GM12878 (cell line): ENCODE data around the genes RBM47, NSUN7 and BEND4.

- RAMPAGE, long total RNA = no peak
- RRBS, 2 experiments = no CpG with 5 or more reads among the region's 5 CpGs
CAGE:
- cytosol, long polyA minus RNA = no peak
- cytosol, long polyA plus RNA = no peak
- long polyA plus RNA = no peak
- nucleolus, long total RNA = no peak
- nucleus, long polyA plus RNA = no peak
- nucleus, long total RNA = no peak
Observed at GRCh38 chr4:40492664-40493308, 136.9 kb downstream of the RBM47 start.

DNA sequence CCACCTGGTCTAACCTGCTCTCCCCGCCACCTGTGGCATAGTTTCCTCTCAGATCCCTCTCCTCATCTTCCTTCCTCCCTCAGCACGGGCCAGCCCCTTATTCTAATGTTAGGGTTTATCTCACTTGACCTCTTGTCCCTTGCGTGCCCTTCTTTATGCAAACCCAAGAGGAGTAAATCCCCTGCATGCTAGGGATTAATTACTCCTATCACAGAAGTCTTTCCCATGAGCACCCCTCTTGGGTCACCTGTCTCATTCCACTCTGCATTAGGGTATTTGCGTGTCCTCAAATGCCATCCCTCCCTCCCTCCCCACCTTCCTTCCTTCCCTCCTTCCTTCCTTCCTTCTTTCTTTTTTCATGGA is 112.9 kb downstream of the RBM47 start:
- RAMPAGE, long total RNA = no peak
- RRBS, 2 experiments = no CpG with 5 or more reads among the region's 4 CpGs
CAGE:
- cytosol, long polyA minus RNA = no peak
- cytosol, long polyA plus RNA = no peak
- long polyA plus RNA = no peak
- nucleolus, long total RNA = no peak
- nucleus, long polyA plus RNA = no peak
- nucleus, long total RNA = no peak

DNA sequence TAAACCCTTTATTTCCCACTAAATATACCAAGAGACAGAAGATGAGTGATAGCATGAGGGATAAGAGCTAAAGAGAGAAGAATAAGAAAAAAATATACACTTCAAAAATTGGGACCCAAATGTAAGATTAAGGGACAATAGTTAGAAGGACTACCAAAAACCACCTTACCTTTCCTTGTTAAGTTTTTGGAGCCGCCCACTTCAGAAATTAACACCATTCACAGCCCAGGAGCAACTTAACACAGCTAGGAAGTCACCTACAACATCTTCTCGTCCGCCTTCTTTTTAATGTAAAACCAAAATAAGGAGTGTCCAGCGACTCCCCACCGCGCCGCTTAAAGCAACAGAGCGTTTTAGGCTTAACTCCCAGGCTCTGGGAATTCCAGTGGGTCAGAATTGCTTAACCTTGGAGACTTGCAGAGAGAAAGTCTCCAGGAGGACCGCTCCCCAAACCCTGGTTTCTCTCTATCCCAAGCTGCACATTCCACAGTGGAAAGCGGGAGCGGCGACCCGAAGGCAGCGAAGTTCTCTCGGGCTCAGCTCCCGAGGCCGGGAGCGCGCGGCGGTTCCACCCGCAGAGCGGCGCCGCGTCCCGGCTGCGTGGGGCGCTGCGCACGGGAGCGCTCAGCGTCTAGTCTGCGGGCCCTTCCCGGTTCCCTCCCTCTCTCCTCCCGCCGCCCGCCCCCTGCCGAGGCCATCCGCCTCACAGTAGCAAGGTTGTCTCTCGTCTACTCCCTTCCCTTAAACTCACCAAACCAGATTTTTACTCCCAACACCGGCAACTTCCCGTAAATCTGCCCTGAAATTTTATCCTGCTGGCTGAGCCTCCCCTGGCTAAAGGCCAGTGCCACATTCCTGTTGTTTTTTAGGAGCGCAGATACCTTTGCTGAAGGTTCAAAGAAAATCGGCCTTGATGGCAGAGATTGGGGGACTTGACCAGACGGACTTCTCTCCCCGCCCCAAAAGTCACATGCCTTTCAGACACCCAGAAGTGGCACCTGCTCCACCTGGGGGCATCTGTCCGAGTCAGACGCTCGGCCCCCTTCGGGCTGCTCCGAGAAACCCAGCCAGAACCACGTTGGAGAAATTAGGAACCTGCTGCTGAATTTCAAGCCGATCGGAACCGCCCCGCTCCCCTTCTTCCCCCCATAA is at the start of gene RBM47:
Gene RBM47, minus strand, starts transcription at position 638 of the 1,152 bp plus-strand sequence.
- RAMPAGE, long total RNA = start-site peak on the plus strand centred at position 1,015 of the sequence, 32 bp wide, 11 and 21 reads in 2 replicates
- RRBS, 2 experiments = under 1 to 2% methylated on average over 19 of the region's 57 CpGs
CAGE:
- cytosol, long polyA minus RNA = no peak
- cytosol, long polyA plus RNA = start-site peak on the minus strand centred at position 254 of the sequence, 54 bp wide, 66 and 62 reads in 2 replicates; start-site peak on the minus strand centred at position 569 of the sequence, 96 bp wide, 66 and 59 reads in 2 replicates; start-site peak on the minus strand centred at position 905 of the sequence, 35 bp wide, 46 and 45 reads in 2 replicates
- long polyA plus RNA = start-site peak on the minus strand centred at position 249 of the sequence, 32 bp wide, 56 and 41 reads in 2 replicates; start-site peak on the minus strand centred at position 586 of the sequence, 109 bp wide, 27 and 177 reads in 2 replicates; start-site peak on the minus strand centred at position 930 of the sequence, 85 bp wide, 75 and 163 reads in 2 replicates
- nucleolus, long total RNA = start-site peak on the minus strand centred at position 654 of the sequence, 34 bp wide, 55 reads; start-site peak on the minus strand centred at position 925 of the sequence, 43 bp wide, 61 reads; start-site peak on the plus strand centred at position 1,020 of the sequence, 20 bp wide, 31 reads
- nucleus, long polyA plus RNA = start-site peak on the minus strand centred at position 250 of the sequence, 61 bp wide, 33 and 46 reads in 2 replicates; start-site peak on the minus strand centred at position 589 of the sequence, 103 bp wide, 138 and 237 reads in 2 replicates; start-site peak on the minus strand centred at position 934 of the sequence, 57 bp wide, 104 and 77 reads in 2 replicates
- nucleus, long total RNA = no peak

GRCh38 chr4:40731564-40732359 is 18.0 kb upstream of the NSUN7 start:
- RAMPAGE, long total RNA = no peak
- RRBS, 2 experiments = 100% methylated on average over 1 of the region's 6 CpGs; no CpG with 5 or more reads in 1 of the 2 experiments
CAGE:
- cytosol, long polyA minus RNA = no peak
- cytosol, long polyA plus RNA = no peak
- long polyA plus RNA = no peak
- nucleolus, long total RNA = no peak
- nucleus, long polyA plus RNA = no peak
- nucleus, long total RNA = no peak

DNA sequence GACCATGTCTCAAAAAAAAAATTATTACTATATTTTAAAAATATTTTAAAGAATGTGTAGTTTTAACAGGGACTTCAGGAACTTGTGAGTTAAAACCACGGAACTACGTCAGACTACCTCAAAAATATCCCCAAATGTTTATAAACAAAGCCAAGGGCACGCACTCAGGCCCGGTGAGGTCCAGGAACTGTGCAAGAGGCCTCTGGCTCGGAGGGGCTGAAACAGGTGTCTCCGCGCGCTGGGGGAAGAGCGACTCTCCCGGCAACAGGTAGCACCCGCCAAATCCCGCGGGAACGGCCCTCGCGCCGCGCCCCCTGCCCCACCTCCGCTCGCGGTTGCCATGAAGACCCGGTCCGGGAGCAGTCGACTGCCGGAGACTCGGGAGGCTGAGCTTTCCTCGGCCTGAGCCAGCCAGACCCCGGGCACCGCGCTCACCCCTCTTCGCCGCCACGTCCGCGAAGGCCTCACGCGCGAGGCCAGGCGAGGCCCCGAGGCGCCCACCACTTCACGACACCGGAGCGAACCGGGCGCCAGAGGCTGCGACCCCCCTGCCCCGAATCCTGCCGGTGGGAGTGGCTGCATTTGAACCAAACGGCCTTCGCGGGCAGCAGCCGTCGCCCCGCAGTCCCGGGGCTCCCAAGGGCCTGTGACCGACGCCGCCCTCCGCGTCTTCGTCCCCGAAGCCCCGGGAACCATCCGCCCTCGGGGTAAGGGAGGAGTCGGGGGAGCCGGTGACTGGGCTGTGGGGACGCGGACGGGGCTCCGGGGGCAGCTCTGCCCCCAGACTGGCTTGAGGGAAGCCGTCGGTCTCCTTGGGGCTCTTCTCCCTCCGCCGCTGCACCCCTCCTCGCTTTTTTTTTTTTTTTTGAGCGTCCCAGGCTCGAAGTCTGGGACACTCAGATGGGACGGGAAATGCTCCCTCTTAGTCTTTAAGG is at the start of gene NSUN7:
Gene NSUN7, plus strand, starts transcription at position 362 of the 935 bp plus-strand sequence.
- RAMPAGE, long total RNA = no peak
- RRBS, 2 experiments = 5 to 20% methylated on average over 47 to 50 of the region's 80 CpGs
CAGE:
- cytosol, long polyA minus RNA = no peak
- cytosol, long polyA plus RNA = no peak
- long polyA plus RNA = no peak
- nucleolus, long total RNA = no peak
- nucleus, long polyA plus RNA = no peak
- nucleus, long total RNA = no peak

GRCh38 chr4:40840190-40840788 is 90.5 kb downstream of the NSUN7 start:
- RAMPAGE, long total RNA = no peak
- RRBS, 2 experiments = no CpG with 5 or more reads among the region's 9 CpGs
CAGE:
- cytosol, long polyA minus RNA = no peak
- cytosol, long polyA plus RNA = no peak
- long polyA plus RNA = no peak
- nucleolus, long total RNA = no peak
- nucleus, long polyA plus RNA = no peak
- nucleus, long total RNA = no peak

- RAMPAGE, long total RNA = no peak
- RRBS, 2 experiments = 100% methylated on average over 1 of the region's 23 CpGs; no CpG with 5 or more reads in 1 of the 2 experiments
CAGE:
- cytosol, long polyA minus RNA = no peak
- cytosol, long polyA plus RNA = no peak
- long polyA plus RNA = no peak
- nucleolus, long total RNA = no peak
- nucleus, long polyA plus RNA = no peak
- nucleus, long total RNA = no peak
Observed at GRCh38 chr4:40908016-40909107, 158.6 kb downstream of the NSUN7 start.

DNA sequence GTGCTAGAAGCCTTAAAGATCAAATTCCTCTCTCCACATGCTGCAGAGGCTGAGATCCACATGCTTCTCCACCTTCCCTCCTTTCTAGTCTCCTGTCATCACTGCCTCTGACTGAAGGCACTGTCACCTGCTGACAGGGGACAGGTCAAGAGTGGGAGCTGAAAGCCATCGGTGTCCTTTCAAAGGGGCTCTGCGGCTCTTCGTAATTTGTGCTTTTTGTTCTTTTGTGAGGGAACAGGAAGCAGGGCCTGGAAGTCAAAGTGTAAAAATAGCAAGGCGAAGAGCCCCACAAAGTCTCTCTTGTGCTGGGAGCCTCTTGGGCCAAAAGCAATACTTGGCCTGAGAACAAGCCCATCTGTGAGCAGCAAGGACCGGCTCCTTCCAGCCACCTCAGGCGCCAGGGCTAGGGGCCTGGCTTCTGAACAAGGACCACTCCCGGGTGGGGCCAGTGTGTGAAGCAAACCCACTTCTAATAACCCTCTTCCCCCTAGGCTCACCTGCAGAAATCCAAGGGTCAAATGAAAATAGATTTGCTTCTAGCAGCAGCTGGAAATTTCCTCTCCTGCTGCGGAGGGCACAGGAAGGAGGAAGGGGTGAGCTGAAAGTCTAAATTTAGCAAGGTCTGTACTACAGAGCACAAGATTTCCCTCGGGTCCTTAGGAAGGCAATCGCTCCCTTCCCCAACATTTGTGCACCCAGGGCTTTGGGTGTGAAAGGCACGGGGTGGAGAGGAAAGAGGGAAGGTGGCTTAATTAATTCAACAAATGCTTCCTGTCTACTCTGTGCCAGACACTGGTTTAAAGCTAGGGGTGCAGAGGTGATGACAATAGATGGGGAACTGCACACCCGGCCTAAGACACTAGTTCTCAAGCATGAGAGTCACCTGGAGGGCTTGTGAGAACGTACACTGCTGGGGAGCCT is 204.2 kb downstream of the NSUN7 start:
- RAMPAGE, long total RNA = no peak
- RRBS, 2 experiments = 67 to 79% methylated on average over 3 of the region's 13 CpGs
CAGE:
- cytosol, long polyA minus RNA = no peak
- cytosol, long polyA plus RNA = no peak
- long polyA plus RNA = no peak
- nucleolus, long total RNA = no peak
- nucleus, long polyA plus RNA = no peak
- nucleus, long total RNA = no peak

GRCh38 chr4:41142938-41143777 is 71.2 kb downstream of the APBB2 start:
- RAMPAGE, long total RNA = no peak
- RRBS, 2 experiments = no CpG with 5 or more reads among the region's 9 CpGs
CAGE:
- cytosol, long polyA minus RNA = no peak
- cytosol, long polyA plus RNA = no peak
- long polyA plus RNA = no peak
- nucleolus, long total RNA = no peak
- nucleus, long polyA plus RNA = no peak
- nucleus, long total RNA = no peak

- RAMPAGE, long total RNA = no peak
- RRBS, 2 experiments = 1 to 2% methylated on average over 20 of the region's 66 CpGs
CAGE:
- cytosol, long polyA minus RNA = no peak
- cytosol, long polyA plus RNA = no peak
- long polyA plus RNA = no peak
- nucleolus, long total RNA = start-site peak on the minus strand at chr4:41216683-41216743, 54 reads
- nucleus, long polyA plus RNA = no peak
- nucleus, long total RNA = no peak
Observed at GRCh38 chr4:41216160-41217334, 2.2 kb upstream of the APBB2 start.

DNA sequence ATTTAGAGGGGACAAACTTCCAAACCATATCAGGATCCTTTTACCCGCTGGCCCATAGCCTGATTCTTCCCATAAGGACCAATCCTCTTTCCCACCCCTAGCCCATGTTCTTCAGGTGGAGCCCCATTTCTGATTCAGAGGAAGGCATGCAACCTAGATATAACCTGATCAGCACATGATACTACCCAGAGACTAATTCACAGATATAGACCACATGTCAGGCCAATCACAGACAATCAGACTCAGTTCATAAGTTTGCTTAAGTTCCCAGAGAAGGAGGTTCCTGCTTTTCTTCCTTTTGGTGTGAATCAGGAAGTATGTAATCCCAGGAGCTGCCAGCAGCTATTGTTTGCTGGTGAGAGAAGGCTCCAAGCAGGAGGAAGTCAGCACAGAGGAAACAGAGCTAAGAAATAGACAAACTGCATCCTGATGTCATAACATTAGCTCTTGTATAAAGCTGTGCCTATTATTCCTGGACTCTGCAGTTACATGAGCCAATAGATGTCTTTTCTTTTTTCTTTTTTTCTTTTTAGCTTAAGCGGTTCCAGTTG is 50.8 kb downstream of the UCHL1 start:
- RAMPAGE, long total RNA = no peak
- RRBS, 2 experiments = no CpG with 5 or more reads among the region's 2 CpGs
CAGE:
- cytosol, long polyA minus RNA = no peak
- cytosol, long polyA plus RNA = no peak
- long polyA plus RNA = no peak
- nucleolus, long total RNA = no peak
- nucleus, long polyA plus RNA = no peak
- nucleus, long total RNA = no peak

- RAMPAGE, long total RNA = no peak
- RRBS, 2 experiments = 2 to 7% methylated on average over 6 of the region's 19 CpGs
CAGE:
- cytosol, long polyA minus RNA = no peak
- cytosol, long polyA plus RNA = no peak
- long polyA plus RNA = no peak
- nucleolus, long total RNA = no peak
- nucleus, long polyA plus RNA = no peak
- nucleus, long total RNA = no peak
Observed at GRCh38 chr4:41361353-41361658, 104.6 kb downstream of the UCHL1 start.

- RAMPAGE, long total RNA = no peak
- RRBS, 2 experiments = no CpG with 5 or more reads among the region's 2 CpGs
CAGE:
- cytosol, long polyA minus RNA = no peak
- cytosol, long polyA plus RNA = no peak
- long polyA plus RNA = no peak
- nucleolus, long total RNA = no peak
- nucleus, long polyA plus RNA = no peak
- nucleus, long total RNA = no peak
Observed at GRCh38 chr4:41435617-41436030, 102.3 kb upstream of the LIMCH1 start.

GRCh38 chr4:41535782-41536594 is 2.0 kb upstream of the LIMCH1 start:
- RAMPAGE, long total RNA = no peak
- RRBS, 2 experiments = no CpG with 5 or more reads among the region's 8 CpGs
CAGE:
- cytosol, long polyA minus RNA = no peak
- cytosol, long polyA plus RNA = no peak
- long polyA plus RNA = no peak
- nucleolus, long total RNA = no peak
- nucleus, long polyA plus RNA = no peak
- nucleus, long total RNA = no peak

GRCh38 chr4:41865104-41865780 is 70.0 kb upstream of the TMEM33 start:
- RAMPAGE, long total RNA = no peak
- RRBS, 2 experiments = 17% methylated on average over 2 of the region's 28 CpGs; no CpG with 5 or more reads in 1 of the 2 experiments
CAGE:
- cytosol, long polyA minus RNA = no peak
- cytosol, long polyA plus RNA = no peak
- long polyA plus RNA = no peak
- nucleolus, long total RNA = no peak
- nucleus, long polyA plus RNA = no peak
- nucleus, long total RNA = no peak

GRCh38 chr4:42025057-42025397 is 34.7 kb downstream of the SLC30A9 start:
- RAMPAGE, long total RNA = no peak
CAGE:
- cytosol, long polyA minus RNA = no peak
- cytosol, long polyA plus RNA = no peak
- long polyA plus RNA = no peak
- nucleolus, long total RNA = no peak
- nucleus, long polyA plus RNA = no peak
- nucleus, long total RNA = no peak

DNA sequence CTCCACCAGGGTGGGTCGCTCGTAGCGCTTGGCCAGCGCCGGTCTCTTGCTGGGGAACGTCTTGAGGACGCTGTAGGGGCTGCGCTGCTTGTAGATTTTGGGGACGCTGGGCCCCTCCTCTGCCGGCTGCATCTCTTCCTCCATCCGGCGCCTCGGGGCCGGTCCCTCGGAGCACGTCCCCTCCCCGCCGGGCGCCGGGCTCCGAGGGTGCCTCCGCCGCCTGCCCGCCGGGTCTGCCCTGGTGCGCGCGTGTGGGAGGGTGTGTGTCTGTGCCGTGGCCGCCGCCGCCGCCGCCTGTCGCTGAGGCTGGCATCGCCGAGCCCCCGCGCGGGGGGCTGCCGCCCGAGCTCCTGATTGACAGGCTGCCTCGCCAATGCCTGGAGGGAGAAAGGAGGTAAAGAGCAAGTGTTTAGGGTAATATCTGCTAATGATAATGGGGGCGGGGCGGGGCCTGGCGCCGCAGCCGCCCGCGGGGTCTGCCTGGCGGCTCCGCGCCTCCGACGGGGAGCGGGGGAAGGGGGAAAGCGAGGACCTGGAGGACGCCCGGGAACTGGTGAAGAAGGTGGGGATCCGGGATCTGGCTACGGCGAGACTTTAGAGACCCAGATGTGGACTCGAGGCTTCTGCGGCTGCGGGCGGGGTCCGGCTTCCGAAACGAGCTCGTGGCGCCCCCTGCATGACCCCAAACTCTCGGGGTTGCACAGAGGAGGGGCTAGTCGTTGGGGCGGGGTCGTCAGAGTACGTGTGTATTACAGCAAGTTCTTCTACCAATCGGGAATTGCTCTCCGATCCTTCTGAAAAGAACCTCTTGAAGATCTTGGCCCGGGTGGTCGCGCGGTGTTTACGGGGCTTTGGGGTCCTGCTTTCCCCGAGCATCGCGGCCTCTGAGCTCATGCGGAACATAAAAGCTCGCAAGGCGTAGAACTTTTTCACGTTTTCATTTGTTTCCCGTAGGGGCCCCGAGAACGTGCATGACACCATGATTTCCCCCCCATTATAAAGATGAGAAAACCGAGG is at the start of gene BEND4:
Gene BEND4, minus strand, starts transcription at position 656 of the 1,017 bp plus-strand sequence.
- RAMPAGE, long total RNA = no peak
- RRBS, 2 experiments = 7 to 9% methylated on average over 16 of the region's 94 CpGs
CAGE:
- cytosol, long polyA minus RNA = no peak
- cytosol, long polyA plus RNA = no peak
- long polyA plus RNA = no peak
- nucleolus, long total RNA = no peak
- nucleus, long polyA plus RNA = no peak
- nucleus, long total RNA = no peak

DNA sequence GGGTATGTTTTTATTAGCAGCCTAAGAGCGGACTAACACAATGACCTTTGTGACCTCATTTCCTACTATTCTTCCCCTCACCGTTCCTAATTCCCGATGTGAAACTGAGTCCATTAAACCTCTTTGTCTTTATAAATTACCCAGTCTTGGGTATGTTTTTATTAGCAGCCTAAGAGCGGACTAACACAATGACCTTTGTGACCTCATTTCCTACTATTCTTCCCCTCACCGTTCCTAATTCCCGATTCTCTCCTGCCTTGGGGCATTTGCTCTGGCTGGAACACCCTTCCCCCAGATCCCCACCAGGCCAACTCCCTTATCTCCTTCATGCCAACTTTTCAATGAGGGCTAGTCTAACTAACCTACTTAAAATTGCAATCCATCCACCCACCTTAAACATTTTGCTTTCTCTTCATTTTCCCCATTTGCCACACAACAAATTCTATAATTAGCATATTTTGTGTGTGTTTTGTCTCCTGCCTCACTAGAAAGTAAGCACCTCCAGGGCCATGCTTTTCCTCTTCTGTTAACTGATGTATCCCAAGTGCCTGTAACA is 4.0 kb downstream of the ATP8A1 start:
- RAMPAGE, long total RNA = no peak
- RRBS, 2 experiments = no CpG with 5 or more reads among the region's 6 CpGs
CAGE:
- cytosol, long polyA minus RNA = no peak
- cytosol, long polyA plus RNA = no peak
- long polyA plus RNA = no peak
- nucleolus, long total RNA = no peak
- nucleus, long polyA plus RNA = no peak
- nucleus, long total RNA = no peak

DNA sequence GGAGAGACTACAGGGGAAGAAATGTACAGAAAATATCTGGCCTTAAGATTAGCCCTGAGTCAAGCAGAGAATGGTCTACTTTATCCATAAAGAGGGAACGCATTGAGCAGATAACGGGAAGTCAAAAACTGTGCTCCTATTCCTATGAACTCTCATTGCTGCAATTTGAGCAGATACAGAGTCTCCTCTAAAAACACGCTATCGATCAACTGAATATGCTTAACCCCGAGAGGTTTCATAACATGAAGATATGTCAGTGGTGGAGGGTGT is 133.4 kb downstream of the CORIN start:
- RAMPAGE, long total RNA = no peak
- RRBS, 2 experiments = no CpG with 5 or more reads among the region's 5 CpGs
CAGE:
- cytosol, long polyA minus RNA = no peak
- cytosol, long polyA plus RNA = no peak
- long polyA plus RNA = no peak
- nucleolus, long total RNA = no peak
- nucleus, long polyA plus RNA = no peak
- nucleus, long total RNA = no peak

GRCh38 chr4:48129529-48129952 is 4.5 kb downstream of the TXK start:
- RAMPAGE, long total RNA = no peak
- RRBS, 2 experiments = no CpG with 5 or more reads among the region's 8 CpGs
CAGE:
- cytosol, long polyA minus RNA = no peak
- cytosol, long polyA plus RNA = no peak
- long polyA plus RNA = no peak
- nucleolus, long total RNA = no peak
- nucleus, long polyA plus RNA = no peak
- nucleus, long total RNA = no peak